Pericardium fibroblast (primary cell): ENCODE results near the genes SEL1L2, KIF16B and PCSK2.

- RAMPAGE, long total RNA, result no peak
Measured at GRCh38 chr20:11271407-11271720, 597.6 kb upstream of the JAG1 start.

GRCh38 chr20:11919511-11920020 is 1.9 kb downstream of the BTBD3 start:
- RAMPAGE, long total RNA, result no peak

- RAMPAGE, long total RNA, result no peak
Measured at GRCh38 chr20:12165924-12166657, 248.4 kb downstream of the BTBD3 start.

GRCh38 chr20:13240796-13241691 is 20.0 kb downstream of the ISM1 start:
- RAMPAGE, long total RNA, result no peak

GRCh38 chr20:13424213-13424739 is 203.2 kb downstream of the ISM1 start:
- RAMPAGE, long total RNA, result no peak

- RAMPAGE, long total RNA, result no peak
Measured at GRCh38 chr20:13775842-13776395, 8.8 kb downstream of the ESF1 start.

DNA sequence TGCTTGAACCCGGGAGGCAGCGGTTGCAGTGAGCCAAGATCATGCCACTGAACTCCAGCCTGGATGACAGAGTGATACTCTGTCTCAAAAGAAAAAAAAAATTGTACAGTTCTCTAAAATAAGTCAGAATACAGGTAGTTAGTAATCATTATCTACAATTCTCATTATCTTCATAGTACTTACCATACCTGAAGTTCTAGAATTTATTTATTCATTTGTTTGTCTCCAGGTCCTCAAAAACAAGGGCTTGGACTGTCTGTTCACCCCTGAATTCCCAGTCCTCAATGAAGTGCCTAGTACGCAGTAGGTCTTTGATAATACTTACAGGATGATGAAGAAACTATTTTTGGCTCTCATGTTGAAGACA is 66.3 kb downstream of the NDUFAF5 start:
- RAMPAGE, long total RNA, result no peak

DNA sequence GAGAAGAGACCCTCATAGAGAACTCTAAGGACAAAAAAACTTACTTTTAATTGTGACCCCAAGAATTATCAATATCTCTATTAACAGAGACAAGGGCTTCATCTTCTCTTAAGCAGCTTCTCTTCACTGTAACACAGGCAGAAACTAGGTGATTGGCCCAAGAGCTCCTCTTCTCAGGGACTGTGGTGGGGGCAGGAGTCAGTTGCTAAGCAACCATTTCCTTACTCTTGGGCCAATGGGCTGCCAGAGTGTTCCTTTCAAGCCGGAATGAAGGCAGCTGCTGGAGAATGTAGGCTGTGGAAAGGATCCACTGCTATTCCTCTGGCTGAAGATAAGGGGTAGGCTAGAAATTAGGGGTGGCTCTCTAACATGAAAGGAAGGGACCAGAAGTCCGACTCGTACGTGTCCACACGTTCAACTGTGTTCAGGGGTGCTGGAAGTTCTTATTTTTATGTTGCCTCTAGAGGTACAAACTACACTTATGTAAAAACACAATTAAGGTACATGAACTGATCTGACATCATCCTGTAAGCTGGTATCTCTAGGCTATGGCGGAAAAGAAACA is at the start of gene SEL1L2:
SEL1L2 (minus strand) TSS at position 182 of the 565 bp plus-strand sequence.
- RAMPAGE, long total RNA, result no peak

- RAMPAGE, long total RNA, result no peak
Measured at GRCh38 chr20:14219985-14220841, 117.2 kb downstream of the FLRT3 start.

GRCh38 chr20:14984812-14985499 is 647.5 kb upstream of the FLRT3 start:
- RAMPAGE, long total RNA, result no peak

- RAMPAGE, long total RNA, result no peak
Measured at GRCh38 chr20:15309059-15309466, 971.7 kb upstream of the FLRT3 start.

DNA sequence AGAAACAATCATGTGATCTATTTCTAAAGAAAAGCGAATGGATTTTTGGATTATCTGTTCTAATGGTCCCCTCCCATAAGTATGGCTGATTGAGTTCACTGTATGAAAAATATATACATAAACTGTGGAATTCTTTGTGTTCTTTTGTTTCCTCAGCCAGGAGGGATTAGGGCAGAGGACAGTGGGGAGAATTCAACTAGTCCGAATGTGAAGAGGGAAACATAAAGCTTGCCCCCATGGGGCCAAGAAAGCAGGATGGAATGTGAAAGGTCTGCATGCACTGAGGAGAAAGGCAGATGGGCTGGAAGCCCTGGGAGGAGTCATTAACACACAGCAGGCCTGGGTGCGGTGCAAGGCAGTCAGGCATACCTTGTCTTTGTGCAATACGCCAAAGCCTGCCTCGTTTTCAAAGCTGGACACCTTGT is 597.0 kb downstream of the KIF16B start:
- RAMPAGE, long total RNA, result no peak

GRCh38 chr20:15985771-15986376 is 587.4 kb downstream of the KIF16B start:
- RAMPAGE, long total RNA, result no peak

- RAMPAGE, long total RNA, result no peak
Measured at GRCh38 chr20:16505767-16506476, 67.3 kb downstream of the KIF16B start.

DNA sequence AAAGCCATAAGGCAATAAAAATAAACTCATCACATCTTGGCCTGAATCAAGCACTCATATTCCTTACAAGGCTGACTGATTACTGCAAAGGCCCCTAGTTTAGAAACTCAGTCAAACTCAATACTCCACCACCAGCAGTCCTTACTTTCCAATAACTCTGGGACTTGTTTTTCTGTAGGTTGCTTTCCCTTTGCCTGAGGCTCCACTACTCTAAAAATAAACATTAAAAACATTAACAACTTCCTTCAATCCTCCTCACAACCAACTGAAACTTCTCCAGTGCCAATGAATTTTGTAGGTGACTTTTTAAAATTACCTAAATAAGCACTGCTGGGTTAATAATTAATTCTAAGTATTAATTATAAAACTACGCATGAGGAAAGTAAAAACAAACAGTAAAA is 3.8 kb downstream of the KIF16B start:
- RAMPAGE, long total RNA, result no peak

DNA sequence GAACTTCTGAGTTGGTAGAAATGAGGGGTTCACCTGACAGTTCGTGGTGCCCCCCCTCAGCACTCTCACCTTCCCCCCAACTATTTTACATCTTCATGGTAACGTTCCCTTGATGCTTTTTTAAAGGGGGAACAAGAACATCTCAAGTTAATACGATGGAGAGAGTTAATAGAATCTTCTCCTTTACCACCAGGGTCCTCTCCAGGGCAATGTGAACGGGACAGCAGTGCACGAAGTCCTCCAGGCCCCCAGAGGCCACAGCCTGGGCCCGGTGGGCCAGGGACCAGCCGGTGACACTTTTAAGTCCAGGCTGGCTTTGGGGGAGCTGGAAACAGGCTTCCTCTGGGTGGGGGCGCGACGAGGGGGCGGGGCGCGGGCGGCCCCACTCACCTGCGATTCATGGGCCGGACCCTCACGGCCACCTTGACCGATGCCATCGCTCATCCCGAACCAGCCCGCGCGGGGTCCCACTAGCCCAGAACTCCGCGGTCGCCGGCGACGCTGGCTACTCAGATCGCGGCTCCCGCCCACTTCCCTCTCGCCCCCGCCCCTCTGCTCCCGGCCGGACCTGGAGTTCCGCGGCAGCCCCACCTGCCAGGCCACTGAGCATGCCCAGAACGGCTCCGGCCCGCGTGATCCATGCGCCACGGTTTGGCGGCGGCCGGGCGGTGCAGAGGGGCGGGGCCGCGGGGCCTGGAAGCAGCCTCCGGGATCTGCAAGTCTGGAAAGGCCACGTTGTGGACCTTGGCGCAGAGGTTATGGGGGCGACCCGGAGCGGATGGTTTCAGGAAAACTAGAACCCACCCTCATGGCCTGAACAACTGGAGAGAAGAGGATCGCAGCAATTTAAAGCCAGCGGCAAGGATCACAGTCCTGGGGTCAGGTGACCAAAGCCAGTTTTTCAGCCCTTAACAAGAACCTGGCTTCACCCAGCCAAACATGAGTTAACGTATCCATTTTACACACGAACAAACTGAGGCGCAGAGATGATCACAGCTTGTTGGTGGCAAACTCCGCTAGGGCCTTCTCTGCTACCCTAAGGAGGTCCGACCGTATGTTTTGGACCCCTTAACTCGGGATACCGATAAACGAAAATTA is at the start of gene KIF16B:
KIF16B (minus strand) TSS at position 610 of the 1,098 bp plus-strand sequence.
- RAMPAGE, long total RNA, result no peak

GRCh38 chr20:16760328-16760894 is 12.3 kb downstream of the OTOR start:
- RAMPAGE, long total RNA, result no peak

DNA sequence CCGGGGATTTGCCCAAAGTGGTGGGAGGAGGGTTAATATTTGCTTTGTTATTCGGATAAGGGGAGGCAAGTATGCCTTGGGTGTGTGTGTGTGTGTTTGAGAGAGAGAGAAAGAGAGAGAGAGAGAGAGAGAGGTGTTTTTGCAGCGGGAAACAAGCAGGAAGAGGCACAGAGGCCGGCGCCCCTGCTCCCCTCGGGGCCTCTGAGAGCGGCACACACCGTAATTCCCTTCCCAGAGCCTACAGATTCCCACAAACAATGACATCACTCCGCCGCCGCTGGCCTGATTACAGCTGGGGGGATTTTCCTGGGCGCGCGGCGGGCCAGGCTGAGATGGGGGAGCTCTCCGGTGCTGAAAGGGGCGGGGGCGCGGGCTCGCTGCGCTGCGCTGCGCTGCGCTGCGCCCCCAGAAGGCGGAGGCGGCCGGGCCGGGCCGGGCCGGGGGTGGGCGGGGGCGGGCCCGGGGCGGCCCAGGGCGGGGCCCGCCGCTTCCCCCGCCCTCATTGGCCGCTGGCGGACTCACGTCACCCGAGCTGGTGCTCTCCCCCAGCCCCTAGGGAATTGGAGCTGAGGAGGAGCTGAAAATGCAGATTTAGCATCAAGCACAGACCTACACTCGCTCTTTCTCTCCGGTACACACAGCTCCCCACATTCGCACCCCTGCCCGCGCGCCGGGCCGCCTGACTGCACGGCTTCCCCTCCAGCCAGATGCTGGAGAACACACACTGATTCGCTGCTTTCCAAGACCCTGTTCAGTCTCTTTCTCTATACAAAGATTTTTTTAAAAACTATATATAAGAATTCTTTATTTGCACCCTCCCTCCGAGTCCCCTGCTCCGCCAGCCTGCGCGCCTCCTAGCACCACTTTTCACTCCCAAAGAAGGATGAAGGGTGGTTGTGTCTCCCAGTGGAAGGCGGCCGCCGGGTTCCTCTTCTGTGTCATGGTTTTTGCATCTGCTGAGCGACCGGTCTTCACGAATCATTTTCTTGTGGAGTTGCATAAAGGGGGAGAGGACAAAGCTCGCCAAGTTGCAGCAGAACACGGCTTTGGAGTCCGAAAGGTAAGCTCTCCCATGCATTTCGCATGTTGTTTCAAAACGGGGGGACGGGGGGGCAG is at the start of gene PCSK2:
PCSK2 (plus strand) TSS at position 618 of the 1,116 bp plus-strand sequence.
- RAMPAGE, long total RNA, result no peak

DNA sequence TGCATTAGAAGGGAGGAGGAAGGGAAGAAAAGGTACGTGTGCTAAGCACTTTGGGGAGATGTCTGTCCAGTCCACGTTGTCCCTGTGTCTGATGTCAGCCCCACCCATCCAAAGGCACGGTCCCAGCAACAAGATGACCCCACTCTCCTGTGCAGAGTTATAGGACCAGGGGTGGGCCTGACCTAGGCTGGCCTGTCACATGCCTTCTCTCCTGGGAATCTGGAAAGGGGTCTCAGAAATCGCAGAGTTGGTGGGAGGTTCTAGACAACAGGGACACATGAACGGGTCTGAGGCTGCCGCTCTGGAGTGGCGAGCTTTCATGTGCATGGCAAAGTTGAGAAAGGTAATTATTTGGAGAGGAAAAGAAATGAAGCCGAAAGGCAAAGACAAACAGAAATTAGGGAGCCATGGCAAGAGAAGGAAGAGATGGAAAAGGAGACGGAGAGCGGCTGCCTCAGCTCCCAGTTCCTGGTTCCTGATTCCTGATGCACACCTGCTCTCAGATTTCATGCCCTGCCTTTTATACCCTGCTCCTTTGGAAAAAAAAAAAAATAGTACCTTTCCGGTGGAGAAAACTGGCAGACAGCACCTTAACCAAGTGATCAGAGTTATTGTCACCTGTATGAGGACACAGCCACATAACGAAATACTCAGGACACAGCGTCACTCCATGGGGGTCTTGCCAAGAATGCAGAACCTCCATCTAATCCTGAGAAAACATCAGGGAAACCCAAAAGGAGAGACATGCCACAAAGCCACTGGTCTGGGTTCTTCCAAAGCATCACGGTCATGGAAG is 29.3 kb downstream of the BFSP1 start:
- RAMPAGE, long total RNA, result no peak

DNA sequence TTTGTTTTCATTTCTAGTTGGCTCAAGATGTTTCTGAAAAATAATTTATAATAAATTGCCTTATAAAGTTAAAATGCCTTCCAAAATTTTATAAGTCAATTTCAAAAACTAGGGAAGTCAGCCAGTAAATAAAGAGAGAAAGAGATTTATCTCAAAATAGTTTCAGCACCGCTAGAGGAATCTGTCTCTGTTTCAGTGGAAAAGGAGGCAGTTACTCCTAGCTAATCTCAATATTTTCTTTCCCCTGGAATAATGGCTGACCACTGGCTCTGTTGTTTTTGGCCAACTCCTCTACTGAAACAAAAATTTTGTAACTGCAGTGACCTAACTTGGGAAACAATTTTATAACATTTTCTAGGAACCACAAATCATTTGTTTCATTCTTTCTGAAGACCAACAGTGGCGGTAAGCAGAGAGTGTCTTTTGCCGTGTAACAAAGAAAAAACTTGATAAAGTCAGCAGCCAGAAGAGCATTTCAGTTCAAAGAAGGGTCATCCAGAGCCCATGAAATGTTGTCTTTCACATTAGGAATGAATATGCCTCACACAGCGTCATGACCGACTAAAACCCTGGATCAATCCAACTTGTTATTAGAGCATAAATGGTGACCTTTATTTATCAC is 11.8 kb upstream of the BFSP1 start:
- RAMPAGE, long total RNA, result no peak